Karpas-422 (cell line): ENCODE measurements around a stretch of chr2.

- PRO-cap: no peak
- RAMPAGE, long total RNA: no peak
Measured at GRCh38 chr2:89837641-89838241, 1146.3 kb downstream of the RPIA start.

GRCh38 chr2:91748537-91749369 lies 2838.4 kb upstream of the AQP7B start:
- PRO-cap: no peak
- RAMPAGE, long total RNA: no peak

- PRO-cap: no peak
- RAMPAGE, long total RNA: no peak
Measured at GRCh38 chr2:94208151-94208712, 378.9 kb upstream of the AQP7B start.

DNA sequence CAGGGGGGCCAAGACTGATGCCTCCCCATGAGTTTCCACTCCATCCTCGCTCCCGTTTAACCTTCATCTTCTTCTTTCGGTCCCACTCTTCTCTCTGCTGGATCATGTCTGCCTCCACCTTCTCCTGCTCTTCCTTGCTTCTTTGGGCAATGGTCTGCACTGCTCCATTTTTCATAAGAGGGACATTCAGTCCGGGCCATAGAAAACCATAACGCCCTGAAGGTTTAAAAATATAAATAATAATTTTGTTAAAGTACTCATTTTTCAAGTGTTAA lies 13.5 kb downstream of the MRPS5 start:
- PRO-cap: no peak
- RAMPAGE, long total RNA: no peak

DNA sequence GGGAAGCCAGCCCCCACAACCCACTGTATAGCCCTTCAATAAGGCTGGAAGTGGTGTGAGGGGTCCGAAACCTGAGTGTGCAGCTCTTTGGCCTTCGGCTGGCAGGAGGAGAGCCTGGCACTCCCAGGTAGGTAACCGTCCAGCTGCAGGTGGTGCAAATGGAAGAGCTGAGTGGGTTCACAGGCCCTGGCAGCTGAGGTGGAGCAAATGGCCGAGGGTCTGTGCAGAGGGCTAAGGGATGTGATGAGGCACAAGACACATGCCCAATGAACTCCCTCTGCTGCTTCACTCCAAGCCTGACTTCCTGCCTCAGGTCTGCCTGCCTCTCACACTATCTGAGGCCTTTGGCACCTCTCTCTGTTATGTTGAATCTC lies 7.6 kb upstream of the ZNF892 start:
- PRO-cap: no peak
- RAMPAGE, long total RNA: no peak

DNA sequence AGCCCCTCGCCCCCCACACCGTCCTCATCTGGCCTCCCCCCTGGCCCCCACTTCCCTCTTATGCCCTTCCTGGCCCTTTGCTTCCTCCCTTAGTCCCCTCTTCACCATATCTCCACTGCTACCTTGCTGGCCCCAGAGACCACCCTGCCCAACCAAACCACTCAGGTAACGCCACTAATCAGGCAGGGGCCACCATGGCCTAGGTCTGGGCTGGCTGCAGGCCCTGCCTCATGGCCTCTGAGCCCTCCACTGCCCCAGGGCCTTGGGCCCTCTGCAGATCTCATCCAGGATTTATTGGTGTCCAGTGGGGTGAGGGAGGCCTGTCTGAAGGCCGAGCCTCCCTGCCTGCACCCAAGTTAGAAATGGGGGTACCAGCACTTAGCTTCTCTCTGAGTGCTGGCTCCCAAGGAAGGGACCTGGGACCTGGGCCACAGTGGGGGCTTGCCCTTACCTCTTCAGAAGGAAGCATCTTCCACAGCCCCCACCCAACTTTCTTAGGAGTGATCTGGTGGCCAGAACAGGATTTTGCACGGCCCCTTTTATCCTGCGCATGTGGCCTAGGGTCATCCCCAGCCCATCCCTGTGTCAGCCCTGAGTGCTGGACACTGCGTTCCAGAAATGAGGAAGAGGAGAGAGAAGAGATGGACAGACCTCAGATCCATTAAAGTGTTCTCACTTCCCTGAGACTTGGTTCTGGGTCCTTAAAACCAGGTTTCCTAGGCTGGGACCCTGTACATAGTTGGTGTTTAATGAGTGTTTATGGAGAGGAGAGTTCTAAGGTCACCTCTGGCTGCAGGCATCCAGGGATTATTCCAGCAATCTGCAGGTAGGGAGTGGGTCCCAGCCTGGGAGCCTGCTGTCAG lies 7.3 kb upstream of the KCNIP3 start:
- PRO-cap: no peak
- RAMPAGE, long total RNA: no peak

GRCh38 chr2:95333686-95334493 lies 36.7 kb downstream of the KCNIP3 start:
- PRO-cap: no peak
- RAMPAGE, long total RNA: no peak

DNA sequence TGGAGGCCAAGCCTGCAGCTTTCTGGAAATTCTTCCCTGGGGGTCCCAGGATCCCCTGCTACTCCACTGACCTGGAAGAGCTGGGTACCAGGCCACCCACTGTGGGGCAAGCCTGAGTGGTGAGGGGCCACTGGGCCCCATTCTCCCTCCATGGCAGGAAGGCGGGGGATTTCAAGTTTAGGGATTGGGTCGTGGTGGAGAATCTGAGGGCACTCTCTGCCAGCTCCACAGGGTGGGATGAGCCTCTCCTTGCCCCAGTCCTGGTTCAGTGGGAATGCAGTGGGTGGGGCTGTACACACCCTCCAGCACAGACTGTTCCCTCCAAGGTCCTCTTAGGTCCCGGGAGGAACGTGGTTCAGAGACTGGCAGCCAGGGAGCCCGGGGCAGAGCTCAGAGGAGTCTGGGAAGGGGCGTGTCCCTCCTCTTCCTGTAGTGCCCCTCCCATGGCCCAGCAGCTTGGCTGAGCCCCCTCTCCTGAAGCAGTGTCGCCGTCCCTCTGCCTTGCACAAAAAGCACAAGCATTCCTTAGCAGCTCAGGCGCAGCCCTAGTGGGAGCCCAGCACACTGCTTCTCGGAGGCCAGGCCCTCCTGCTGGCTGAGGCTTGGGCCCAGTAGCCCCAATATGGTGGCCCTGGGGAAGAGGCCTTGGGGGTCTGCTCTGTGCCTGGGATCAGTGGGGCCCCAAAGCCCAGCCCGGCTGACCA lies 17.8 kb upstream of the FAHD2A start:
- PRO-cap: no peak
- RAMPAGE, long total RNA: no peak

GRCh38 chr2:96141940-96142522 lies 3.2 kb downstream of the DUSP2 start:
- PRO-cap: no peak
- RAMPAGE, long total RNA: no peak

- PRO-cap: no peak
- RAMPAGE, long total RNA: no peak
Measured at GRCh38 chr2:96142523-96143477, 2.4 kb downstream of the DUSP2 start.

DNA sequence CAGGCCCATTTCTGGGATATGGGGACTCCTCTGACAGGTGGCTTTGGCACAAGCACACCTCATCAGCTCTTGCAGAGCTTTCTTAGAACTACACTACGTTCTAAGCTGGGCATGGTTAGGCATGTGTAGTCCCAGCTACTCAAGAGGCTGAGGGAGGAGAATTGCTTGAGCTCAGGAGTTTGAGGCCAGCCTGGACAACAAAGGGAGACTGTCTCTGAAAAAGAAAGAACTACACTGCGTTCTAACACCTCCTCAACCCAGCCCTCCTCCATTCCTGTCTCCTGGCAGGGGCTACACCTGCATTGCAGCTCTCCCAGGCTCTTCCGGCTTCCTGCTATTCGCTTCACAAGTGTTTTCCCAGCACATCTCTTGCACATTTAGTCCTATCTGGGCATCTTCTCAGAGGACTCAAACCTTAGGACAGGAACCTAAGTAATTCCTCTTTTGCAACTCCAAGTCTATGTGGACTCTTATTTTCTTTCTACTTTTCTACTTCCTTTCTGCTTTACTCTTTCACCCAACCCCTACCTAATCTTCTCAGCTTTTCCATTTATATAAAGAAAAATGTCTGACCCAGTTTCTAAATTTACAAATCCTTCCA lies 25.6 kb upstream of the STARD7 start:
- PRO-cap: no peak
- RAMPAGE, long total RNA: no peak

GRCh38 chr2:96249724-96250779 lies 15.7 kb downstream of the TMEM127 start:
- PRO-cap: no peak
- RAMPAGE, long total RNA: no peak

DNA sequence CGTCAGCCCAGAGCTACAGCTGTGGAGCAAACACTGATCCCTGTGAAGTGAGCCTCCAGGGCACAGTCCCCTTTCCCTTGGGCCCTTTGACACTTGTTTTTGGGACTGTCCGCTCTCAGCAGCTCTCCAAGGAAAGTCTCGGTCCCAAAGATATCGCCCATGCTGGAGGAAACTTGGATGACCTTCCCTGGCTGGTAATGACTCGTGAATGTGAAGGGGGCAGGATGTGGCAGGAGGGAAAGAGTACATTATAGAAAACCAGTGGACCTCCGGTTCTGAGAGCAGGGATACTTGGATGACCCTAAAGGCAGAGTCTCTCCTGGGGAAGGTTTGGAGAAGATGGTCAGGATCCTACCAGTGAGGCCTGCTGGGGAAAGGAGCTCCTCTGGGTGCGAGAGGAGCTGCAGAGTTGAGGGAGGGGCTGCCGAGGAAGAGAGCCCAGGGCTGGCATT lies 12.4 kb downstream of the TMEM127 start:
- PRO-cap: no peak
- RAMPAGE, long total RNA: no peak

- PRO-cap: no peak
- RAMPAGE, long total RNA: no peak
Measured at GRCh38 chr2:96259557-96260175, 6.1 kb downstream of the TMEM127 start.

DNA sequence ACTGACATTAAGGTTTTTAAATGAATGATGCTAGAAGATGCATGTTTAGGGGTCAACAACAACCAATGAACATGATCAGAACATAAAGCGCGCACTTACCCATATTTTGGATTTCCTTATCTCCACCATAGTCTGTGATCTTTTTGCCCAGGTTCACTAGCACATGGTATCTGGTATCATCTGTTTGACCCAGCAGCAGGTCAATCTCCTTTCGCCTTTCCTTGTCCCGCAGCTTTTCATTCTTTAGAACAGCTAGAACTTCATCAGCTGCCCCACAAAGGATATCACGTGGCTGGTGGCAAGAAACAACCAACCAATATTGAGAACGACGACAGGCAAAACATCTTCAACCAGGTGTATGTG lies 3.9 kb downstream of the SNRNP200 start:
- PRO-cap: no peak
- RAMPAGE, long total RNA: no peak

GRCh38 chr2:96407277-96408327 lies 72.0 kb downstream of the NCAPH start:
- PRO-cap: no peak
- RAMPAGE, long total RNA: no peak

DNA sequence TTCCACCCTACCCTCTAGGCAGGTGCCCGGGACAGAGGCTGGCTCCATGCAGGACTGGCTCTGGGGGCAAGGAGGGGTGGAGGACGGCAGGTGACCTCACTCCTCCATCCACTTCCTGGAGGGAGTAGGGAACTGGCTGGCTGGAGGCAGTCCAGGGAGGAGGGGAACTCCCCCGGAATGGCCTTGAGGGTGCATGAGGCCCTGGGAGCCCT lies 2.2 kb downstream of the NEURL3 start:
- PRO-cap: no peak
- RAMPAGE, long total RNA: no peak

DNA sequence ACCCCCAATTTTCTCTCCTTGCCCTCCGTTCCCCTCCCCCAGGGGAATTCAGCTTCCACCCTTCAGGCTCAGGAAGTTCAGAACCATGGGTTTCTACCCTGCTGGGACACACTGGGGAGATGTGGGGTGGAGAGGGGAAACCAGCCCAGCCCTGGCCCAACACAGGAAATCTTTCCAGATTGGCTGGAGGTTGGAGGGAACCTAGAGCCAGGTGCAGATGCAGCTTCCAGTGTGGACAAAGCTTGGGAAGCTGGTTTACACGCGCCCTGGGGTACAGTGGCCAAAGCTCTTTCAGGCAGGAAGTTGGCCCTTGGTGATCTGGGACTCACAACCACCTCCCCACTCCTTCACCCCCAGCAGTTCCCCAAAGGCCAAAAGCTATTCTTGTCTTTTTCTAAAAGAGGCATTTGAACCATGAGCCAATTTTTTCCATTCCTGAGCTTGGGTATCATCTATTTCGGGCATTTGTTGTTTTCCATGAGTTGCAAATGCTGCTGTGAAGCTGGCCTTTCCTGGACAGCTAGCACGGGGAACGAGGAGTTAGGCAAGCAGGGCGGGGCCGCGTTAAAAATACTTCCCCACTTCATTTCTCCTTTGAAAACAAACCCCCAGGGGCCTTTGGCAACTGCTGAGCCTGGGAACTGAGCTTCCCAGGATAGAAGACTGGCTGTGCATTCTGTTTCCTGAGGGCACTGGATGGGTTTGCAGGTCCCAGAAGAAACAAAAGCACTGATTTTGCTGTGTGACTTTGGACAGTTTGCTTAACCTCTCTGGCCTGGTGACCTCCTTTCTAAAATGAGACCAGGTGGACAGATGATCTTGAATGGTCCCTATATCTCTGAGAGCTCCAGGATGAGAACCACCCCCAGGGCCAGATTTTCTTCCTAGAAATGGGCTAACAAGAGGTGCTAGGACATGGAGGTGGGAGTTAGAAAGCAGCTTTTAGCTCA lies 3.0 kb upstream of the ARID5A start:
- PRO-cap: no peak
- RAMPAGE, long total RNA: no peak

GRCh38 chr2:96539005-96539279 lies 2.4 kb downstream of the ARID5A start:
- PRO-cap: no peak
- RAMPAGE, long total RNA: no peak

DNA sequence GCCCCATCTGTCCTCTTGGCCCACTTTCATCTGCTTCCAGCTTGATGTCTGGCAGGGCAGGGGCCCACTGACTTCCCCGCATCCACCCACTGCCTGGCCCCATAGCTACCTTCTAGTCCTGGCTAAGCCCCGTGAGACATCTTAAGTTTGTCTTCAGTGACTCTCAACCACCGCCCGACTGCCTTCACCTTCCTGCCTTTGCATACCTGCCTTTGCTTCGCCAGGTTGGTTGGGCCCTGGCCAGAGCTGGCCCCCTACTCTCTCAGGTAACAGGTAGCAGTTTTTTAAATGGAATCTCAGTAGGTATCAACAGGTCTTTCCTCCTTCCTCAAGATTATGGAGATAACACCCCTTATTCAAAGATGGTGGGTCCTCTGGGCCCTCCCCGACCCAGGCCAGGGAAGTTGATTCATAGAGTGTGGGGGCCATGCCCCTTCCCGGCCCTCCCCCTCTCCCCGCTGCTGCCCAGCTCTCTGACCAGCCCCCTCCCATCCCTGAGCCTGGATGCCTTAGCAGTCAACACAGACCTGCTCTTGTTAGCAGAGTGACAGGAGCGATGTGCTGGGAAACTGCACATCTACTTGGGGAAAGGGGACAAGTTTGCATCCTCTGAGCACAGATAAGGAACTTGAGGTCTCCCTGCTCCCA lies 2.9 kb downstream of the ARID5A start:
- PRO-cap: no peak
- RAMPAGE, long total RNA: no peak